HT1080 (cell line): Measurements from ENCODE around the genes EXOSC5, DMRTC2 and DEDD2.

DNA sequence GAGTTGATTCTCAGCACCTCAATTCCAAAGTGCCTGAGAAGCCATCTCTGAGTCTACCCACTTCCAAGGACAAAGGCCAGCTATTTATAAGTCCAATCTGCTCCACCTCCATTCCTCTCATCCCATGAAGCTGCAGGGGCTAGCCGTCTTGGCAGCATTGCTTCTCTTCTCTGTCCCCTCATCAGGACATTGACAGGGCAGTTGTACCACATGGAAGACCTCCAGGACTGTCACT is 11.4 kb upstream of the CCDC97 start:
RAMPAGE:
- cytosol, long total RNA, result no peak
- long total RNA, result no peak
- nucleus, long total RNA, result no peak

DNA sequence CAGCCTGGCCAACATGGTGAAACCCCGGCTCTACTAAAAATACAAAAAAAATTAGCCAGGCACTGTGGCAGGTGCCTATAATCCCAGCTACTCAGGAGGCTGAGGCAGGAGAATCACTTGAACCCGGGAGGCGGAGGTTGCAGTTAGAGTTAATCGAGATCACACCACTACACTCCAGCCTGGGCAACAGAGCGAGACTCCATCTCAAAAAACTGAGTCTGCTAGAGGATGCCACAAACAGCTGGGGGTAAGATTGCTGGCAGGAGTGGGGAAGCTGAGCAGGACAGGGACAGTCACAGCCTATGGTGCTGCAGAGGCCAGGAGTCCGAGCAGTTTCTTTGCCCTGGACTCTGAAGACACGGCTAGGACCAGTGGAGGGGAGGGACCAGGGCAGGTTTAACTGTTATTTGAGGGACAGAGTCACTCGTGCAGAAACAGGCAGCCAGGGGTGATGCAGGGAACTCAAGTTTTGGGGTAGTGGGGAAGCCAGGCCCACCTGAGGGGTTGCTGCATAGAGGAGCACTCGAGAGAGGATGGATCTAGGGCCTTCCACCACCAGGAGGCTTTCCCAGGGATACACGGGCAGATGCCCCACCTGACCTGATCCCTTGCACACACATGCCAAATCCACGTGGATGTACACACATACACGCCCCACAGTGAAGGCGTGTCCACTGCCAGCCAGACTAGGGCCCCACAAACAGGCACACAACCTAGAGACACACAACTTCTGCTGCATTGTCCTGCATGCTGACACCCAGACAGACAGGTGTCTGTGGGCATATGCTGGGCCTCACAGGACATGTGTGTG is 8.5 kb downstream of the CCDC97 start:
RAMPAGE:
- cytosol, long total RNA, result no peak
- long total RNA, result no peak
- nucleus, long total RNA, result no peak

GRCh38 chr19:41357225-41357863 is 3.6 kb upstream of the TGFB1 start:
RAMPAGE:
- cytosol, long total RNA, result no peak
- long total RNA, result no peak
- nucleus, long total RNA, result no peak

RAMPAGE:
- cytosol, long total RNA, result no peak
- long total RNA, result no peak
- nucleus, long total RNA, result no peak
Observed at GRCh38 chr19:41360337-41360798, 3.6 kb downstream of the B9D2 start.

GRCh38 chr19:41397022-41398068 is at the start of gene EXOSC5:
Gene EXOSC5 (minus strand): TSS chr19:41397359.
RAMPAGE:
- cytosol, long total RNA, result start-site peak on the minus strand at chr19:41397334-41397372, 707 and 780 reads in 2 replicates
- long total RNA, result start-site peak on the minus strand at chr19:41397334-41397372, 715 reads
- nucleus, long total RNA, result start-site peak on the minus strand at chr19:41397334-41397372, 30 and 174 reads in 2 replicates

RAMPAGE:
- cytosol, long total RNA, result no peak
- long total RNA, result no peak
- nucleus, long total RNA, result no peak
Observed at GRCh38 chr19:41711673-41712495, 3.5 kb downstream of the CEACAM5 start.

RAMPAGE:
- cytosol, long total RNA, result no peak
- long total RNA, result no peak
- nucleus, long total RNA, result no peak
Observed at GRCh38 chr19:41758012-41758423, 2.7 kb downstream of the CEACAM6 start.

DNA sequence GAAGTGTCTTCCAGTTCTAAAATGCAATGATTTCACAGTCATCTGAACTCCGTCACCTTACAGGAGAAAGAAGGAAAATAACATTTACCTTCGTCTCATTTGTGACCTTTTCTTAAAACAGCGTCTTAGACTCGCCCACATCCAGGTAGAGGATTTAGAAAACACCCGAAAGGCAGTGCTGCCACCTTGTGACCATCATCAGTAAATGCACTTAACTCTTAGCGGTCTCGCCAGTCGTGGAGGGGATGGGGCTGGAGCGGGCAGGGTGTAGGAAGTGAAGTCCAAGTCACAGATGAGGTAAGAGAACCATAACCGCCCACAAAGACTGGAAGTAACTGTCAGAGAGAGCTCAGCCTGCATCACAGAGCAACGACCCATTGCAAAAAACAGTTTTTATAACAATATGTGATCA is 10.8 kb upstream of the CEACAM3 start:
RAMPAGE:
- cytosol, long total RNA, result no peak
- long total RNA, result no peak
- nucleus, long total RNA, result no peak

GRCh38 chr19:41844493-41845559 is at the start of gene DMRTC2:
Gene DMRTC2 (plus strand): TSS chr19:41845042.
RAMPAGE:
- cytosol, long total RNA, result no peak
- long total RNA, result no peak
- nucleus, long total RNA, result no peak

RAMPAGE:
- cytosol, long total RNA, result no peak
- long total RNA, result no peak
- nucleus, long total RNA, result no peak
Observed at GRCh38 chr19:41904196-41905380, 21.6 kb downstream of the ARHGEF1 start.

RAMPAGE:
- cytosol, long total RNA, result no peak
- long total RNA, result no peak
- nucleus, long total RNA, result no peak
Observed at GRCh38 chr19:41936695-41937260, 8.5 kb upstream of the ERFL start.

GRCh38 chr19:42068246-42068655 is 1.8 kb downstream of the GRIK5 start:
RAMPAGE:
- cytosol, long total RNA, result no peak
- long total RNA, result no peak
- nucleus, long total RNA, result no peak

DNA sequence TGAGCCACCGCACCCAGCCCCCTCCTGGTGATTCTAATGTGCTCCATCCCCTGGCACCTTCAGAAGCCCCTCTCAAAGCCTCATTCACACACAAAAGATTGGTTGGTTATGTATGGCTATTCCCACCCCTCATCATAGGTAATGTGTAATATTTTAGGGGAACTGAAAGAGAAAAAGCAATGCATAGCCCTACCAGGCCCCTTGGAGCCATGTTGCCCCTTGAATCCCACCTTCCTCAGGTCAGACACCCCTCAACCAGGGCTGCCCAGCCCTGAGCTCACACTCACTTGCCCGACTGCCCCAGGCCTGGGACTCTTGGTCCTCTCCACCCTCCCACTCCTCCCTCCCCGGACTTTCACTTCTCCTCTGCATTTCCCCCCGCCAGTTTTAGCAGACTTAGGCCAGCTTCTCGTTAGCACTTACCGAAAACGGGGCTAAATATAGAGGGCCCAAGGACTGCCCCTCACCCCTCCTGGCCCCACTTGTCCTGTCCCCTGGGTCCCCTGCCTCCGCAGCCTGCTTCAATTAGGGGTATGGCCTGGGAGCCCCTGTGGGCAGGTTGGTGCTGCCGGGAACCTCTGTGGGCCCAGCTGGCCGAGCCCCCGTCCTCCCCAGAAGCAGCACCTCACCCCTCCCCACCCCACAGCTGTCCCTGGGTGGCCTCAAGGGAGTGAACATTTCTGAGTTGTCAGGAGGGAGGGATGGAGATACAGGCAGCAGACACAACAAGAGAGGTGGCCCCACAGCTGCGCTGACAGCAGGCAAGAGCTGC is 2.9 kb downstream of the POU2F2 start:
RAMPAGE:
- cytosol, long total RNA, result no peak
- long total RNA, result no peak
- nucleus, long total RNA, result no peak

RAMPAGE:
- cytosol, long total RNA, result no peak
- long total RNA, result no peak
- nucleus, long total RNA, result no peak
Observed at GRCh38 chr19:42196182-42197287, 20.9 kb downstream of the DEDD2 start.

DNA sequence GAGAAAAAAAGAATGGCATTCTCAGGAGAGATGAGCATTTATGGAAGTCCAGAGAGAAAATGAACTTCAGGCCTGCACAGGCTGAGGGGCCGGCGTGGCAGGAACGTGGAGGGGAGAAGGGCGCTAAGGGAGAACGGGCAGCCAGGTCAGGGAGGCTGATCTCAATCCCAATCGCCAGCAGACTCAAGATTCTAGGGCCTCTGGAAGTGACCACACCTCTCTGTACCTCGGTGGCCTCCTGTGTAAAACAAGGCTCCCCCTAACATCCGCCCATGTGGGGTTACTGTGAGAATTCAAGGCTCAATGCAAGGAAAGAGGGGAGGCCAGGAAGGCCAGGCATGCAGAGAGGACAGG is 14.1 kb downstream of the DEDD2 start:
RAMPAGE:
- cytosol, long total RNA, result no peak
- long total RNA, result no peak
- nucleus, long total RNA, result no peak

DNA sequence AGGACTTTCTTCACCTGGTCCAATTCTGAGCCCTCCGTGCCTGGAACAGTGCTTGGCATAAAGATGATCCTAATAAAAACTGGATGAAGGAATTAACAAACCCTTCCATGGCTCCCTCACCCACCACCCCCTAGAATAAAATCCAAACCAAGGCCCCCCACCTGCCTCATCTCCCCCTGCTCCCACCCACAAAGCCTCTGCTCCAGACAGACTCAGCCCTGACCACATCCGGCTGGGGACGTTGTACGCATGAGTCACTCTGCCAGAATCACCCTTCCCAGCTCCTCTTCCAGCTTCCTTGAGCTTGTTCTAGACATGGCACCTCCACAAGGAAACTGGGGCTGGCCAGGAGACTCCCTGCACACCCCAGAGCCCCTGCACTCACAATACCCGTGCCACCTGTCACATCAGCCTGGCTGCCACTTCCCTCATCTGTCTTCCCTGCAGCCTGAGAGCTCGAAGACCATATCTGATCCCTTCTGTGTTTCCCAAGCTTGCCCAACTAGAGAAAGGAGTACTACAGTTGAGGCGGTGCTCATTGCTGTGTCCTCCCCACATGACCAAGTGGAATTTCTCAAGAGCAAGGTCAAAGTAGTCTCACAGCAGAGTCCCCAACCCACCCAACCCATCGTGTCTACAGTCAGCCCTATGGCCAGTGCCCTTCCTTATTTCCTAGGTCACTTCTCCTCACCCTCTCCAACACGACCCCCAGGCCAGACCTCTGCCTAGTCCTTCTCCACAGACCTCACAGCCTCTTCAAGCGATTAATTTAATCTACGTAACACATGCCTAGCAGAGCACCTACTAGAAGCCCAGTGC is 9.6 kb downstream of the DEDD2 start:
RAMPAGE:
- cytosol, long total RNA, result no peak
- long total RNA, result no peak
- nucleus, long total RNA, result no peak

DNA sequence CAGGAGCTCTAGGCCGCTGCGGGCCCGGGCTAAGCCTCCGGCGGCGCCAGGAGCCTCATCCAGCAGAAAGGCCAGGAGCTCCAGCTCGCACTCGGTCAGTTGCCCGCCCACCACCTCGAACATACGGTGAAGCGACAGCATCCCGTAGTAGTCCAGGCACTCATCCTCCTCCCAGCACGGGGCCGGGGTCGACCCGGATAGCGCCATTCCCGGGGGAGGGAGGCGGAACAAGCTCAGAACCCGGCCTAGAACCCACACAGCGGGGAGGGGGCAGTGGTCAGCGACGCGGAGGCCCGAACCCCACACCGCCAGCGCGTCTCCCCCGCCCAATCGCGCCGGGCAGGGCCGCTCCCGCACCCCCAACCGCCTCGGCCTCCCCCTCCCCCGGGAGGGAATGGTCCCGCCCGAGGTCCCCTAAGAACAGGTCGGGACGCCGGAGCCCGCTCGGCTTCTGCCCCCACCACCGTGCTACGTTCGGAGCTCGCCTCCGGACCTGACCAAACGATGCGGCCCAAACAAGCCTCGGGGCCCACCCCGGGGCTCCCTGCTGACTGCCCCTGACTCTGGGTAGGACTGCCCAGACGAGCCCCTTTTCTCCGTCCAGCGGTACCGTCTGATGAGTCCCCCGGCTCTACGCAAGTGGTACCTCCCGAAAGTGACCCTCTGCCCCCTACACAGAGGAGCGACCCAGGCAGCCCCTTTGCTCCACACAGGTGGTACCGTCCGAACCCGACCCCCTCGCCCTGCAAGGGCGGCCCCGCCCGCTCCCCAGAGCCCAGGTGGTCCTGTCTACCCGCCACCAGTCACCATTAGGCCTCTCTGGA is 464 bp downstream of the DEDD2 start:
RAMPAGE:
- cytosol, long total RNA, result no peak
- long total RNA, result no peak
- nucleus, long total RNA, result no peak

RAMPAGE:
- cytosol, long total RNA, result no peak
- long total RNA, result no peak
- nucleus, long total RNA, result no peak
Observed at GRCh38 chr19:42217625-42218422, at the start of gene DEDD2. Gene DEDD2 (minus strand): TSS chr19:42217677.

DNA sequence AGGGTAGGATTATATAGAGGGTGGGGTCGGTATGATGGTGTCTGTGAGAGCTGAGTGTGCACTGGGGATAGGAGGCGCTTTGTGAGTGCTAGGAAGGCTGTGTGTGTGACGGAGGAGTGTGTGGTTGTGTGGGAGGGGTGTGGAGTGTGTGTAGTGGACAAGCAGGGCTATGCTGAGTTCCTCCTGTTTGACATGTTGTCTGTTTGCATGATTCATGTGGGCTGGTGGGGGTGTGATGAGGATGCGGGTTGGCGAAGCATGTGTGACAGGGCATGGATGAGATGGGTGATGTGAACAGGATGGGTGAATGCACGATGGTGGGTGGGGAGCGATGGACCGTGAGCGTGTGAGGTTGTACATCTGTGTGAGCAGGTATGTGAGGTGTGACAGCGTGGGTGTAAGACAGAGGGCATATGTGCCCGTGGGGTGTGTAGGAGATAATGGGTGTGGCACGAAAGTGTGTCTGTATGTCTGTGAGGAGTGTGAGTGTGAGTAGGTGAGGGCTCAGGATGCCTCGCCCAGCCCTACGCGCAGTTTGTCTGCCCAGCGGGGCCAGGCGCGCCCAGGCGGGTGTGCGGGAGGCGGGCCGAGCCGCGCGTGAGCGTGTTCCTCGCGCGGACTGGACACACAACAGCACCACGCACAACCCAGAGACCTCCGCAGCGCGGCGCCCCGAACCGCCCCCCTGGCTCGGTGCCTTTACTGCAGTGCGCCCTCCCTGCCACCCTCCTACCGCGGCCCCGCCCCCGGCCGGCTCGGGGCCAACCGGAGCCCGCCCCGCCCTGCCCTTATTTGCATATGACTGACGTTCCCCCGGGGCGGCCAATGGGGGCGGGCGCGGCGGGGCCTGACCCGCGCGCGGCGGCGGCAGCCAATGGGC is 14.3 kb downstream of the CIC start:
RAMPAGE:
- cytosol, long total RNA, result no peak
- long total RNA, result no peak
- nucleus, long total RNA, result no peak

DNA sequence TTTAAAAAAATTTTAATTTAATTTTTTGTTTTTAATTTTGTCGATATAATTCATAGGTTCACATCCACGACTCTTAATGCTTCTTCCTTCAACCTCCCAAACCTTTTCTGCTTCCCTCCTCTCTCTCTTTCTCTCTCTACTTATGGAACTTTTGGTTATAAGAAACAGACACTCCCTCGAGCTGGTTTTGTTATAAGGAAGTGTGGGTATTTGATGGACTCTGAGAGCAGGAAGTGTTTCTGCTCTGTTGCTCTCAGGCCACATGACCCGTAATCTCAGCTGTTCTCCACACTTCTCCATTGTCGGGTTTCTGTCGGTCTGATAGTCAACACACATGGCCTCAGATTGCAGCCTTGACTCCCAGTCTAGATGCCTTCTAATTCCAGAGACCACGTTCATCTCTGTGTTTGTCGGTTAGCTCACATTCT is 26.5 kb downstream of the CNFN start:
RAMPAGE:
- cytosol, long total RNA, result no peak
- long total RNA, result no peak
- nucleus, long total RNA, result no peak